ReNcell CX (cell line): ENCODE results near the gene ABCD4.

GRCh38 chr14:73536262-73536487 lies 768 bp upstream of the ACOT1 start:
- PRO-cap: no peak

GRCh38 chr14:73712325-73713016 lies 1.7 kb downstream of the PNMA1 start:
- PRO-cap: bidirectional peak, plus-strand start at chr14:73713056, minus-strand start at chr14:73712772

DNA sequence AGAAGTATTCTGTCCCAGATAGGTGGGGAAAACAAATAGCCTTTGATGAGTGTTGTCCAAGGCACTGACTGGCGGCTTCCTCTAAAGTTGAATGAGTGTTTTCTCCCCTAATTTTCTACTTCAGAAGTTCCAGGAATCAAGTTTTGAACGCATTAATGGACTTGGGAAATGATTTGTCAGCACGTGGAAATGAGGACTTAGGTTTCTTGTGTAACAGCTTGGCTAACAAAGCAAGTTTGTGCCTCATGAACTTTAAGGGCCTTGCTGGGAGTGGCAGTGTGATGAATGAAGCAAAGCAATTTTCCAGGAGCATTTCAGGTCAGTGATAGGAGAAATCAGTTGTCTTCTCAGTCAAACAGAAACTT lies 57.0 kb downstream of the LIN52 start:
- PRO-cap: no peak

DNA sequence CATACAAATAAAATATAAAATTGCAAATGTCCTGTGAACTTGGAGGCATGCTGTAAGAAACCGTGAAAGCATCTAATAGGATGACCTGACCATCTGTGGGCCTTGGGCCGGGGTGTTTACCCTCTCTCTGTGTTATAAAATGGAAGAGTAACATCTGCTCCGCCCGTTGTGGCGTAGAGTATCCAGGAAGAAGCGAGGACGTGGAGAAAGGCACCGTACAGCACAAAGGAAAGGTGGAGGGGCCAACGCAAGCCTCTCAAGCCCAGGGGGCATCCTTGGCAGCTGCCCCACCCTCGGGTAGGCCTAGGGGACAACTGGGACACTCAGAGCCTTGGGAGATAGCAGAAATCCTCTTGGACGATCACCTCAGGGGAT lies 26.1 kb downstream of the VSX2 start:
- PRO-cap: no peak

DNA sequence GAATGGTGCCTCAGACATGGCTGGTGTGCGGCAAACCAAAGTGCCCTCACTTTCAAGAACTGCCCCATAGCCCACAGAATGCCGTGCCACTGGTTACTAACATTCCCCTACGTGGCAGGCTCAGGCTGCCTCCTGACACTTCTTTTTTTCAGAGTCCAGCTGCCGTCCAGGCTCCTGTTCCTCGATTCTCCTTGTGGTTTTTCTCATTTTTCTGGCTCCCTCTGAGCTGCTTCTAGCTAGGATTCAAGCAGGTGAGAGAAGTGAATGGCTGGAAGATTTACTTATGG lies 19.3 kb downstream of the ABCD4 start:
- PRO-cap: unidirectional peak, minus-strand start at position 199 of the sequence

DNA sequence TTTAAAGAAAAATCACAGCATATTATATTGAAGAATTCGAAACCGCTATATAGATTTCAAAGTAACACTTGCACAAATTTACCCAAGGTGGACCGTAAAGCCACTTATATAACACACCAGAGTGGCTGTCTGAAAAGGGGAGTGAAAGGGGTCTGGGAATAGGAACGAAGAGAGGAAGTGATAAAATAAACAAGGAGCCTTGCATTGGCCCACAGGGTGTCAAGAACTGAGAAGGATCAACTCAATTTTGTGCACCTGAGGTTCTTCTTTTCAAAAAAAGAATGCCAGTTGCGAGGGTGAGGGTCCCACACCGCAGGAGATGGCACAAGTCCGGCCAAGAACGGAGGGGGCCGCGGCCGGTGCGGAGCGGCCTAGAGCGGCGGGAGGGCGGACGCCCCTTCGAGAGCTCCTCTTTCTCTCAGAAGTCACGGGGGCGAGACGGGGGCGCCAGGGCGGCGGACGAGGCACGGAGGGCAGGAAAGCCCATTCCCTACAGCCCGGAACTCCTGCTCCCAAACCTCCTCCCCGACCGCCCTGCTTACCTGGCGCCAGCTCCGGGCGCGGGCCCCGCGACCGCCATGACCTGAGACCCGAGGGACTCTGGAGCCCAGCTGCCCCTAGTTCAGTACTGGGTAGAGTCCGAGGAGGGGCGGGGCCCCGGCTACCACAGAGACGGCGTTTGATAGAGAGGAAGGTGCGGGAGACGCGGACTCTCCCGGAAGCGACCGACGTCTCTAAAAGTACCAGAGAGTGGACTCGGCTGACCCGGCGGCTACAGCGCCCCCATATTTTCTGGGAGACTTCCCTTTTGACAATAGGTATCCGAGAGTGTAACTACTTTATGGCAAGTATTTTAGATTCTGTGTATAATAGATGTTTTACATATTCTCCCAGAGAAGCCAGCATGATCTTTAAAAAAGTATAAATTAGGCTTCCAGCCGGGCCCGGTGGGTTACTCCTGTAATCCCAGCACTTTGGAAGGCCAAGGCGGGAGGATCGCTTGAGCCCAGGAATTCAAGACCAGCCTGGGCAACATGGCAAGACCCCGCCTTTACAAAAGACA lies at the start of gene ABCD4:
TSS of gene ABCD4 (minus strand) at position 602 of the 1,063 bp plus-strand sequence.
- PRO-cap: unidirectional peak, plus-strand start at position 368 of the sequence; unidirectional peak, plus-strand start at position 427 of the sequence; bidirectional peak, plus-strand start at position 752 of the sequence, minus-strand start at position 596 of the sequence

- PRO-cap: no peak
Measured at GRCh38 chr14:74503097-74503814, 9.7 kb downstream of the ISCA2 start.

DNA sequence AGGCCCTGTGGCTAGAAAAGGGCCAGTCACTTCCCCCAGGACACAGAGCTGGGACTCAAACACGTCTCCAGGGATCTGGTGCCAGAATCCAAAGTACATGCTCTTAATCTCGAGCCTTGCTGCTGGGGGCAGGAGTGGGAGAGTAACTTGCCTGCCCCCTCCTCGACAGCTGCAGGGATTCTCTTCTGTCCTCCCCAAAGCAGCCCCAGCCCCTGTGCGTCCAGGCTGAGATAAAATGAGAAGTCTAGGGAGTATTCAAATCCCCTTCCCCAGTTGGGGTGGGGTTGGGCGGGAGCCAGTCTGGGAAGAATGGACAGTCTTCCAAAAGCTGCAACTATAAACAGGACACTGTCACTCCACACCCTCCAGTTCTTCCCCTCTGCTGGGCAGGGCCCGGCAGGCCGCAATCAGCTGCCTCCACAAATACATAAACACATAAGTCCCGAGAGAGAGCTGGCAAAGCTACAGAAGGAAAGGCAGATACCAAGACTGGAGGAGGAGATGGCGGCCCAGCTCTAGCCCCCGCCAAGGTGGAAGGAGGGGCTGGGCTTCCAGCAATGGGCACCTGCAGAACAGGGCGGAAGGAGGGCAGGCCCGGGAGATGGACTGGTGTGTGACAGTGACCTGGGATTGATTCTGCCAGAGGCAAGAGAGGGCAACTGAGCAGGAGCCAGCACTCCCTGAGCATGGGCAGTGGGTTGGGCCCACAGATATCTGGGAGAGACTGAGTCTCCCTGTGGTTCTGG lies 12.7 kb downstream of the LTBP2 start:
- PRO-cap: no peak

DNA sequence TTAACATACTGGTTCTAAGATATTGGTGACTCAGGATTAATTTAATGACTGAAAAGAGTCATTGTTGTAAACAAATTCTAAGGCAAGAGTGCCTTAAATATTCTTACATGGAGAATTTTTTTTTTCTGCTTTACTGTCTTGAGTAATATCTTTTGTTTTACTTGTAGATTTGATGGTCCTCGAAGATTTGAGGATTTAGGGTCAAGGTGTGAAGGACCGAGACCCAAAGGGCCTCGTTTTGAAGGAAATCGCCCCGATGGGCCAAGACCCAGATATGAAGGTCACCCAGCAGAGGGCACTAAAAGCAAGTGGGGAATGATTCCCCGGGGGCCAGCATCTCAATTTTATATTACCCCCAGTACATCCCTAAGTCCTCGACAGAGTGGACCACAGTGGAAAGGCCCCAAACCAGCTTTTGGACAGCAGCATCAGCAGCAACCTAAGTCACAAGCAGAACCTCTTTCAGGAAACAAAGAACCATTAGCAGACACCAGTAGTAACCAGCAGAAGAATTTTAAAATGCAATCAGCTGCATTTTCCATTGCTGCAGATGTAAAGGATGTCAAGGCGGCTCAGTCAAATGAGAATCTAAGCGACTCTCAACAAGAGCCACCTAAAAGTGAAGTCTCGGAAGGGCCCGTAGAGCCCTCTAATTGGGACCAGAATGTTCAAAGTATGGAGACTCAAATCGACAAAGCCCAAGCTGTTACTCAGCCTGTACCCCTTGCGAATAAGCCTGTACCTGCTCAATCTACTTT lies 34.5 kb downstream of the YLPM1 start:
- PRO-cap: no peak

DNA sequence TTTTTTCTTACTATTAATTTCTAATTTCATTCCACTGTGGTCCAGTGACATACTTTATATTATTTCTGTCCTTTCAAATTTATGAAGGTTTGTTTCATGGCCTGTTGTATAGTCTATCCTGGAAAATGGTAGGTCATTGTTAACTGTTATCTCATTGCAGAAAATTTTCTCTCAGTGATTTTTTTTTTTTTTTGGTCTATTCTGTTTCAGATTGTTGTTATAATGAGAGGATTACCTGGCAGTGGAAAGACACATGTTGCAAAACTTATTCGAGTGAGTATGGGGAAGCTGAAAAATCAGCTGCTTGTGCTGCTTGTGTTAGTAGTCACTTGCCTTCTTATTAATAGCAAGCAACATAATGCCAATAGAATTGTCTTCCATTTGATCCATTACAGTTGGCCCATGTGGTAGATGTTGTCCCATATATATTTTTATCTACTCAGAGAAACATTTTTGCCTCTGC lies 52.9 kb downstream of the YLPM1 start:
- PRO-cap: no peak

DNA sequence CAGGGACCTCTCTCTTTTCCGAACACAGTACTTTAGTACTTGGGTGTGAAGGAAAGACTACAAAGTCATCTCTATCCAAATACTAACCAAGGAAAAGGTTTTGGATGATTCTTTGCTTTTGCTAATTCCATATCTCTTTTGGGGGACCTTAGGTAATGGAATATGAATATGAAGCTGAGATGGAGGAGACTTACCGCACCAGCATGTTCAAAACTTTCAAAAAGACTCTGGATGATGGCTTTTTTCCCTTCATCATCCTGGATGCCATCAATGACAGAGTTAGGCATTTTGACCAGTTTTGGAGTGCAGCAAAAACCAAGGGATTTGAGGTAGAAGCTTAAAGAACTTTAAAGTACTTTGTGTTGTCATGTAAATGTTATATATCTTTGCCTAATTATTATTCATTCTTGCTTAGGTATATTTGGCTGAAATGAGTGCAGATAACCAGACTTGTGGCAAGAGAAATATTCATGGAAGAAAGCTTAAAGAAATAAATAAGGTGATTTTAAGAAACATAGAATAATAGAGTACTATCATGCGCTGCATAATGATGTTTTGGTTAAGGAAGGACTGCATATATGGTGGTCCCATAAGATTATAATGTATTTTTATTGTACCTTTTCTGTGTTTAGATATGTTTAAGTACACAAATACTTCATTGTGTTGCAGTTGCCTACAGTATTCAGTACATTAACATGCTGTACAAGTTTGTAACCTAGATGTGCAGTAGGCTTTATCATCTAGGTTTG lies 53.8 kb downstream of the YLPM1 start:
- PRO-cap: no peak

GRCh38 chr14:74904682-74905283 lies 18.3 kb downstream of the RPS6KL1 start:
- PRO-cap: no peak

DNA sequence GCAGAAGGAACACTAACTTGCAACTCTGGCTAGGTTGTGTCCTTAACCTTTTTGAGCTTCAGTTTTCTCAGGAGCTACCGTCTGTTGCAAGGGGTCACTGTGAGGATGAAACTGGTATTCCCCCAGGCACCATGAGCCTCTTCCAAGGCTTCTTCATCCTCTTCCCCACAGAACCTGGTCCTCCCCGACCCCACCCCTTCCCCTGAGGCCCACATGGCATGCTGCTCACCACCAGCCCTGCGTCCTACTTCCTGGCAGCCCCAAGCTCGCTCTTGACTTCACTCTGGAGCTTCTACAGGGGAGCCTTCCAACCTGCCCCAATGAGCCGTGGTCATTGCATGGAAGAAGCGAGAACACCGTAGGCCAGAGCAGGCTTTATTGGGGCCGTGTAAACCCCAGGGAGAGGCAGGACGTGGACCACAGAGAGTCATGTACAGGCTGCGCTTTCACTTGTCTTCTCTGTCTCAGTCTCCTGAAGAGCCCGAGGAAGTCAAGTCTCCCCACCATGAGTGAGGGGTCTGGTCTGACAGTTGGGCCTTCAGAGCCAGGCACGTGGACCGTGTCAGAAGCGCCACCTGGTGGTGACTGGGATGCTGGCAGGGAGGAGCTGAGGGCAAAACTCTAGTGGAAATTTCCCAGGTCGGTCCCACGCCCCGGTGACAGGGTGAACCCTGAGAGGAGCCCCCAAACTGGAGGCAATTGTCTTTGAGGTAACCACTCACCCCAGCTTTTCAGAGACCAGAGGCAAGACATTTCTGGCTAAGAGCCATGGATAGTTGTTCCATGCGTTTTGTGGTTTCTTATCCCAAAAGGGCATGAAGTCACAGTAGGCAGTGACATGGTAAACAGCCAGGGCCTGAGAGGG lies 17.5 kb downstream of the RPS6KL1 start:
- PRO-cap: no peak

DNA sequence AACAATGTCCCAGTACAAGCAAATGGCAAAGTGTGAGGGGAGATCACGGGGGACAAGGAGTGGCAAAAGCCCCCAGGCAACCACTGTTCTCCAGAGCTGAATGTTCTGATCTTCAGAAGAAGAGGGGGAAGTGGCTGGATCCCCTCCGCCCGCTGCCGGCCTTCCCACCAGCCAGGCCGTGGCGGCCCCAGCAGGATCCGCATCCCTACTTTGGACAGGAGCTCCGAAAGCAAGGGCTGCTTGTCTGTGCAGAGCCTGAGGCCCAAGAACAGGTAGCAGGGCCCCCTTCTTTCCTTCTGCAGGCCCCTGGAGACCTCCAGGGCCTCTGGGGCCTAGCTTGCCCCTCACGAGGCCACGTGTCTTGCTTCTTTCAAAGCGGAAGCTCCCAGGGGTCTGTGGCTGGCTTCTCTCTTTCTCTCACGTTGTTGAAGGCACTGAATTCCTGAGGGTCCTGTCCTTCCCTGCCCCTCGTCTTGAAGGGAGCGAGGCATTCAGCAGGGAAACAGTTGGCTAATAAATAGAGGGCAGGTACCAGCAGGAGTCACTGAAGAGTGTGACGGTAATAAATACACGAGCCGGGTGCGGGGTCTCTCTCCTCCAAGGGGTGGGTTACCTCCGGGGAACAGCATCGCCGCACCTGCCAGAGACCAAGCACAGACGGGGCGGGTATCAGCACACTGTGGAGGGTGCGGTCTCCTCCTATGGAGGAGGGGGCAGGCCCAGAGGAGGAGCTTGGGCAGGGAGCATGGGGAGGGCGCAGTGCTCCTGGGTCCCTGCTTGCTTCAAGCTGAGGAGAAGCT lies 13.1 kb downstream of the PGF start:
- PRO-cap: no peak

DNA sequence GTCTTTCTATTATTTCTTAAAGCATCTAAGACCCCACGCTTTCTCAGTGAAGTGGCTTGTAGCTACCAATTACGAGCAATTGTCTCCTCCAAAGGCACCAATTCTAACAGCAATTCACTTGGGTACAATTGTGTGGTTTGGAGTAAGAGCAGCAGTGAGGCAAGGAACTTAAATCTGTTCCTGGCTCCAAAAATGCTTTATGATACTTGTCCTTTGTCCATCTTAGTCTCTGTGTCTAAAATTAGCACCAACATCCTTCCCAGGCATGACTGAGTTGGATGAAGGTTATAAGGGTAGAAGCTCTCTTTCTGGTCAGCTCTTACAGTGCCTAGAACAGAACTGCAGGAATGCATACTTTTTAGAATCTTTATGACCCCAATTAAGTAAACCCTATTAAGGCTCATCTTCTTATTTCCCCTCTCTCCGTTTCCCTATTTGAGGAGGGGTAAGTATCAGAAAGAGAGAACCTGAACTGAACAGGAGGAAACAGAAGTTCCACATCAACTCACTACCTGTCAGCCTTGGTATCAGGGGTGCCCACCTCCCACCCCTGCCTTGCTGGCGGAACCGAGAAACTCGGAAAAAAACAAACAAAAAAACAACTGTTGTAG lies 9.1 kb downstream of the EIF2B2 start:
- PRO-cap: no peak

DNA sequence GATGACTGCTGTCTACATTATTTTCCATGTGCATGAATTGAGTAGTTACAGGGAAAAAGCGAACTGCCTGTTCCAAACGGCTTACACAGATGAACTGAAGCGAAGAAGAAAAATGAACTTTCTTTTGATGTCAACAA lies 767 bp upstream of the ZC2HC1C start:
- PRO-cap: no peak

DNA sequence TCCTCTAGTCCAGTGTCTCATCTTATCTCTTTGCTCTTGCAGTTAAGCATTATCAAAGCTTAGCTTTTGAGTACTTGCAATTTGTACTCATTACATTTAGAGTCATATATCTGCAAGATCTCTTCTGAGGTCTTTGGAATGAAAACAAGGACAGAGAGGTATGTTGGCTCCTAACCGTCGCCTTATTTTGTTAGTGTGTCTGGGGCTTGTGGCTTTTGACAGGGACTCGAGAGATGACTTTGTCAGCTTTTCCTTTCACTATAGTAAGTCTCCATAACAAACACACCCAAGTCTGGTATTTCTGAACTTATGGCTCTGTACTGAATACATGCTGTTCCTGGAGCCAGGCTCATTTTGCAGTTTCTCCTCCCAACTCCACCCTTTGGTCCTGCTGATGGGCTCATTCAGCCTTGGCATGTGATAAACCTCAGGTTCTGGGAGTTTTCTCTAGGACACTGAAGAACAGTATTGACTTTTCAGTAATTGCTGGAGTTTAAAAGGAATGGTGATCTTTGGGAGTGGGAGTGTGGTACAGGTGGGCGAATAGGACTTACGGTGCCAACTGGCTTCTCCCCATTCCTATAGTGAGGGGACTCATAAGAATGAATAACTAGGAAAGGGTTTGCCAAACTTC lies 27.7 kb upstream of the TMED10 start:
- PRO-cap: no peak

- PRO-cap: no peak
Measured at GRCh38 chr14:75258145-75258632, 20.4 kb upstream of the FOS start.

GRCh38 chr14:75280373-75280759 lies 1.7 kb downstream of the FOS start:
- PRO-cap: no peak

GRCh38 chr14:75282673-75283795 lies 4.4 kb downstream of the FOS start:
- PRO-cap: no peak